UCH-1 (cell line): ENCODE measurements around a stretch of chr11.

DNA sequence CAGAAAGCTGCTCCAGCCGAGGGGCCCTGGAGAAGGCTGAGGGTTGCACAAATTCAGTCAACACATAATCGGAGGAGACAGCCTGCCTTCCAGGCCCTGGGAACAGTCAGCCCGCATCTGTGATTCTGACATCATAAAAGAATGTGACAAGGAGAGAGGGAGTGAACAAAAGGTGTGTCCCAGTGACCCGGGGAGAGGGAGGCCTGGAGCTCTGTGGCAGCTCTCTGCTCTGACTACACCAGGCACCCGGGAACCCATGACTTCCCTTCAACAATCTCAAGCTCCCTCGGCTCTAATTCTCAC, 28.6 kb downstream of the DKK3 start:
- RRBS = 17% methylated on average over 2 of the region's 6 CpGs

DNA sequence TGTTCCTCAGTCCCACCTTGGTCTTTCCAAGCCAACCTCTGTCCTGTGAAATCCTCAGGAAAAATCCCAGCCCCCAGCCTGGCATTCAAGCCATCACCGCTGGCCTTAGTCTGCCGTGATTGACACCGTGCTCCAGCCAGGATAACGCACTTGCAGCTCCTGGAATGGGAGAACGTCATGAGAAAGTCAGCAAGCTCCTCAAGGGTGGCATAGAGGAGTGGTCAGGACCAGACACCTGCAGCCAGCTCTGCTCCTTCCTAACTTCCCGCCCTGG, 1.1 kb upstream of the DKK3 start:
- RRBS = no CpG with 5 or more reads among the region's 6 CpGs

GRCh38 chr11:12114133-12115370, 4.2 kb downstream of the MICAL2 start:
- RRBS = no CpG with 5 or more reads among the region's 24 CpGs

DNA sequence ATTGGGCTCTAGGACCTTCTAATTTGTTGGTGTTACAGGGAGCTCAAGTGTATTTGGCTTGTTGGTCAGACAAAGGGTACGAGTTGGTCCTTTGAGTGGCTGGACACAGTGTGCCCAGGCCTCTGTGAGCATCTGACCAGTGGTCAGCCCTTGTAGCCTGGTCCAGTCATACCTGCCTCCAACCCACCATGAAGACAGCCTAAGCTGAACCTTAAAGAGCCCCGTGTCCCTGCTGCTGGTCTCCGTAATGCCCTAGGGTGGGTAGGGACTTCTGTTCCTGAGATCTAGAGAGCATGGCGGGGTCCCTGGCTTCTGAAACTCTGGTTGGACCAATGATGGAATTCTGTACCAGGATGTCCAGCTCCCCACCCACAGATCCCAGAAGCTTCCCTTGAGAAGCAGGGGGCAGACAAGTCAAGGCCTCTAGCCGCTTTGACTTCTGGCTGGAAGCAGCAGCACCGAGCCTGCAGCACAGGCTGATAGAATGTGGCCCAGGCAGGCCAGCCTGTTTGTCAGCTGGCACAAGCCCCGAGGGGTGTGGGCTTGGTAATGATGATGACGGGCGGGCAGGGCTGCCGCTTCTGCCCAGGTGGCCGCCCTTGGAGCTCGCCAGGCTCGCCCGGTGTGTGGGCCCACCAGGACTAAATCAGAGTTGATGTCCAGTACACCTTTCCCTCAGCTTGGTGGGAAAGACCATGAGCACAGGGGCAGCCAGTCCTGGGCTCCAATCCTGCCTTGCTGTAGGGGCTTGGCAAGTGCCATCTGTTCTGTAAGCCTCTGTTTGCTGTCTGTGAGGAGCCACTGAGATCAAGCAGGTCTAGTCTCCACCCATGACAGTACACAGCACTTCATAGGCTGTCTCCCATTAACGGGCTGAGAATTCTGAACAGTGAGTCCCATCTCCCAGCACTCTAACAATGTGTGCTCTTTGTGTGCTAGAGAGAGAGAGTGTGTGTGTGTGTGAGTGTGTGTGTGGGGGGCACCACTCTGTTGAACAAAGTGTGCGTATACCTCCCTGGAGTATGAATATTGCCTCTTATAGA, 26.6 kb downstream of the MICAL2 start:
- RRBS = no CpG with 5 or more reads among the region's 16 CpGs

- RRBS = no CpG with 5 or more reads among the region's 4 CpGs
These were observed 45.8 kb downstream of the MICAL2 start for GRCh38 chr11:12156174-12156562.

DNA sequence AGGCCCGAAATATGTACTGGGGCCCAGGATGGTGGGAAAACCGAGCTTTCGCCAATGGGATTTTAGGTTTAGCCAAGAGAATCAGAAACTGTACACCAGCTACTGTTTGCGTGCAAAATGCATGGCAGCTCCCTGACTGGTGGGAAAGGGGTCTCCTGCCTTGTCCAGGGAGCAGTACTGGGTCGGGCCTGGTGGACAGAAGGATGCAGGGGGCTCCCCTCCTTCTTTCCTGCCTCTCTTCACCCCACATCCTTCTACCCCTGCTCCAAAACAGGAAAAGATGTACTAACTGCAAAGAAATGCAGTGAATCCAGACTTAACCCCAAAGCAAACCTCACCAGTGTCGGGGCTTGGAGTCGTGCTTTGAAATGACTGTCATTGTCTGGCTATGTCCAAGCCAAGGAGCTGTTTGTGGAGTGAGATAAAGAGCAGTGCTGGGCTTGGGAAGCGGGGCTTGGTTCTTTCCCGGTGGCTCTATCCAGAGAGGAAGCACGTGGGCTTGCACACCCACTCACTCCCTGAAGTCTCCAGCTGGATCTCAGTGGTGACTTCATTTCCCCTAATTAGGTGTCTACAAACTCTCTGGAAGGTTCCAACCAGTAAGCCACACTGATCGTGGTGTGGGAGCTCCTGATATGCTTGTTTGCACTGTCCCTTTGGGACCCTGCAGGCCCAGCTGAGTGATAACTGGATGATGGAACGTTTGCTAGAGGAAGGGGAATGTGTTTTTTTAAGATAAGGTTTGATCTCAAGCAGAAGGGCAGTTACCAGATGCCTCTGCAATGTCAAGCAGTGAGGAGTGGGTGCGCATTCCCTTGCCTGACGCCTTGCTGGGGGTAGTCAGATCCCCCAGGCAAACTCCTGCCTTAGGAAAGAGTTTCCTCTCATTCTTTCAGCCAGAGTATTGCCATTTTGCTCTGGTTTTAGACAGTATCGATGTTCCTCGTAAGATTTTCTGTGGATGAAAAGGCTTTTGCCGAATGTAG, 90.6 kb downstream of the MICAL2 start:
- RRBS = no CpG with 5 or more reads among the region's 17 CpGs

- RRBS = no CpG with 5 or more reads among the region's 6 CpGs
These were observed 97.6 kb downstream of the MICAL2 start for GRCh38 chr11:12207822-12208477.

- RRBS = no CpG with 5 or more reads among the region's 19 CpGs
These were observed 109.9 kb downstream of the MICAL2 start for GRCh38 chr11:12220091-12220892.

- RRBS = no CpG with 5 or more reads among the region's 24 CpGs
These were observed 115.4 kb upstream of the PARVA start for GRCh38 chr11:12261733-12262684.

DNA sequence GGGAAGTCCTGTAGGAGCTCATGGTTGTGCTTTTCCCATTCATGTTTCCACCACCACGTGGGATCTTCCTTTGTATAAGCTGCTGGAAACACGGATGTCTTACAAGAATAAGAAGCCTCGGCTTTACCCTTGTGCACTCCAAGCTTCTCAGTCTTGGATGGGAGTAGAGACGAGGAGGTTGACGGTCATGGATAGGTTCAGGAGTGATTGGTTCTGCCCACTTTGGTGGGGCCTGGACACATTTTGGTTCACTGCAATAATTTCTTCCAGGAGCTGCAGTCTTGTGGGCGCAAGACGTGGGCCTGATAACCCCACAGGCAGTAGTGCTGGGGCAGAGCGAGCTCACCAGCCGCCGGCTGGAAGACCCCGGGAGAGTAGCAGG, 508 bp upstream of the PARVA start:
- RRBS = 100% methylated on average over 1 of the region's 11 CpGs

DNA sequence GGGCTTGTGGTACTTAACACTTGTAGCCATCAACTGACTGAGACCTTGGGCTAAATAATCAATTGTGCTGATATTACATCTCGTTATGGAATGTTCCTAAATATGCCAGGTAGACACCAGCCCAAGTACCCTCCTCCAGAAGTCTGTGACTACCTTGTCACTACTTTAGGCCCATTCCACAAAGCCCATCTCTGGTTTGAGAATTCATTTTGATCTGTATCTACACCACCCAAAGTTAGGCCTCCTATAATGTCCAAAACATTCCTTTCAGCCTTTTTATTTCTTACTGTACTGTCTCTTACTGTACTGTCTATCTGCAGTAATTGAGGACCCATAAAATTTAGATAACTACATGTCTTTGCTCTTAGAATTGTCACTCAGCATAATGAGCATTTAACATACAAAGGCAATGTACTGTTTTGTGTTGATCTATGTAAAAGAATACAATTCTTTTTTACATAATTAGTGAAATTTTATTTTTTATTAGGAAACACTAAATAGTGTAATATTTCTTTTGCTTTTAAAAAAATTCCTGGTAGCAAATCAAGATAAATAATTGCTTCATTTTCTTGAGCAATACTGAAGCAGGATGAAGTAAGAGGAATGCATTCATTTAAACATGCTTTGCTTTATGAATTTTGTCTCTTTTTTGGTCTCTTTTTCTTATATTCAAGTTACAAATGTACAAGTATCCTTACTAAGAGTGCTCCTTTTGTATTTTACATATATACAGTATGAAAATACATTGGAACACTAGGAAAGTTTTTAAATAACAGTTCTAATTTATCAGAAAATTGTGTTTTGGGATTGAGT, 144.6 kb upstream of the TEAD1 start:
- RRBS = no CpG with 5 or more reads among the region's 1 CpG

- RRBS = 3% methylated on average over 16 of the region's 50 CpGs
These were observed 484 bp upstream of the TEAD1 start for GRCh38 chr11:12673662-12674212.

- RRBS = no CpG with 5 or more reads among the region's 10 CpGs
These were observed 93.4 kb downstream of the TEAD1 start for GRCh38 chr11:12767346-12768234.

GRCh38 chr11:12773876-12774881, 100.0 kb downstream of the TEAD1 start:
- RRBS = no CpG with 5 or more reads among the region's 8 CpGs

DNA sequence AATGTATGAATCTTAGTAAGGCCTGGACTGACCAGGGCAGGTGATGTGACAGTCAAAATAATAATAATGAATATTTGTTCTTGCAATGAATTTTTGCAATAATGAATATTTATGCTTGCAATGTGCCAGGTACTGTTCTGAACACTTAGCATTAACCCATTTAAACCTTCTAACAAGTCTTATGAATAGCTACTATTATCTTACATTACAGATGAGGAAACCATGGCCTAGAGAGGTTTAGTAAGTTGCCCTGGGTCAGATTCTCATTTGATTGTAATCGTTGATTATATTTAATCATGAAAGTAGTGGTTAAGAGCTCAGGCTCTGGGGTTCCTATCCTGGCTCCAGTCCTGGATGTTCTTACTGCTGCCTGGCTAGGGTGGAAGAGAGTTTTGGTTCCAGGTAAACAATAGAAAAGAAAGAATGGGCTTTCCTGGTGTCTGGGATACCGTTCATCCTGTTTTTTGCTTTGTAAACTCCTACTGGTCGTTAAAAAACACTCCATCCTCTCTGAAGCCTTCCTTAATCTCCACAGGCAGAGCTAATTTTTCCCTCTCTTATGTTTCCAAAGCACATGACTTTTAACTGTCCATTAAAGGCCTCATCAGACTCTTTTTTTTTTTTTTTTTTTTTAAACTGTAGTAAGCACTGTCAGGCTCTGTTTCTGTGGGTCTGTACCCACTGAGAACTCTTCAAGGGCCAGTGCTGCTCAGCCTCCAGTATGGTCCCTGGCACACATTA, 103.9 kb downstream of the TEAD1 start:
- RRBS = no CpG with 5 or more reads among the region's 3 CpGs

DNA sequence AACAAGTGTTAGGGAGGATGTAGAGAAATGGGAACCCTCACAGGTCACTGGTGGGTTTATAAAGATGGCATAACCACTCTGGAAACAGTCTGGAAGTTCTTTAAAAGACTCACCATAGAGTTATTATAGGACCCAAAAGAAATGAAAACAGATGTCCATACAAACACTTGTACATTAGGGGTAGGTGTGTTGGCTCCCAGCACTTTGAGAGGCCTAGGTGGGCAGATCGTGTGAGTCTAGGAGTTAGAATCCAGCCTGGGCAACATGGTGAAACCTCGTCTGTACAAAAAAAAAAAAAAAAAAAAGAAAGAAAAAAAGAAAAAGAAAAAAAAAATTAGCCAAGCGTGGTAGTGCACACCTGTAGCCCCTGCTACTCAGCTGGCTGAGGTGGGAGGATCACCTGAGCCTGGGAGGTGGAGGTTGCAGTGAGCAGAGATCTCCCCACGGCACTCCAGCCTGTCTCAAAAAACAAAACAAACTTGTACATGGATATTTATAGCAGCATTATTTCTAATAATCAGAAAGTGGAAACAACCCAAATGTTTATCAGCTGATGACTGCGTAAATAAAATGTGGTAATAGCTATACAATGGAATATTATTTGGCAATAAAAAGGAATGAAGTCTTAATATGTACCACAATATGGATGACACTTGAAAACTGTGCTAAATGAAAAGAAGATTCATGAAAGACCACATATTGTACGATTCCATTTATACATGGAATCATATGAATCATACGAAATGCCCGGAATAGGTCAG, 107.6 kb downstream of the TEAD1 start:
- RRBS = no CpG with 5 or more reads among the region's 8 CpGs

DNA sequence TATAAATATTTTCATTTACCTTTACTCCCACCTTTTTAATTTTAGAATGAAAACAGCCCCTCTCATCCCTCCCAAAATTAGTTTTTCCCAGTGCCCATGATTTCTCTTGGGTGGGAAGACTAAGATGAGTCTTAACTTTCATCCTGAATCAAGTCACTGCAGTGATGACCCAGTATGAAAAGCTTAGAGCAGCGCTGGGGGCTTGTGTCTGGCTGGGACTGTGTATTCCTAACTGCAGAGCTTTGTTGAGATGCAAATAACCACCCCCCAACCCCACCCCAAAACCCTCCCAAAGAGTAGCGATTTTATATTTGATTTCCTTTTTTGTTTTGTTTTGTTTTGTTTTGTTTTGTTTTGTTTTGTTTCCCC, 144.8 kb upstream of the RASSF10 start:
- RRBS = no CpG with 5 or more reads among the region's 2 CpGs

- RRBS = no CpG with 5 or more reads among the region's 8 CpGs
These were observed 142.4 kb upstream of the RASSF10 start for GRCh38 chr11:12866497-12867245.

DNA sequence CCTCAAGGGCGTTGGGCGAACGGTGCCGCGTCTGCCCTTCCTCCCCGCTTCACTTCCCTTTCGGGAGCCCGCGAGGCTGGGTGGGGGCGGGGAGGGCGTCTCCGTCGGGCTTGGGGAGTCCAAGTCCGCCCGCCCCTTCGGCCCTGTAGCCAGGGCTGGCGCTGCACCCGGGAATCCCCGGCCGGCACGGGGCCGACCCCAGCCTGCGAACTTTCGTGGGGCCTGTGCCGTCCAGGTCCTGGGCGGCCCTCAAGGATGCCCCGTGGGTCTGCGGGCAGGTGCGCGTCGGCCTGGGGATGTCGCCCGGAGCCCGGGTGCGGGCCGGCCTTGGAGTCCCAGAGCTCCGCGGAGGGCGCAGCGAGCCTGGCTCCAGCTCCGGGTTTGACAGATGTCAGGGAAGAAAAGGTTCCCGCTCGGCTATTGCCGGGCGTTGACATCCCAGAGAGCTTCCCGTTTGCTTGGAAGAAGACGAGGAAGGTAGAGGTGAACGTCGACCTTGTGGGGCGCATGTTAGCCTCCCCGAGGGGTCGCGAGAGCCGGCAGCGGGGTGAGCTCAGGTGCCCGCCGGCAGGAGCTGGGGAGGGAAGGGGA, 920 bp downstream of the BMAL1 start:
- RRBS = 4% methylated on average over 7 of the region's 57 CpGs